ENCODE measurements around the genes UBC and AACS.

DNA sequence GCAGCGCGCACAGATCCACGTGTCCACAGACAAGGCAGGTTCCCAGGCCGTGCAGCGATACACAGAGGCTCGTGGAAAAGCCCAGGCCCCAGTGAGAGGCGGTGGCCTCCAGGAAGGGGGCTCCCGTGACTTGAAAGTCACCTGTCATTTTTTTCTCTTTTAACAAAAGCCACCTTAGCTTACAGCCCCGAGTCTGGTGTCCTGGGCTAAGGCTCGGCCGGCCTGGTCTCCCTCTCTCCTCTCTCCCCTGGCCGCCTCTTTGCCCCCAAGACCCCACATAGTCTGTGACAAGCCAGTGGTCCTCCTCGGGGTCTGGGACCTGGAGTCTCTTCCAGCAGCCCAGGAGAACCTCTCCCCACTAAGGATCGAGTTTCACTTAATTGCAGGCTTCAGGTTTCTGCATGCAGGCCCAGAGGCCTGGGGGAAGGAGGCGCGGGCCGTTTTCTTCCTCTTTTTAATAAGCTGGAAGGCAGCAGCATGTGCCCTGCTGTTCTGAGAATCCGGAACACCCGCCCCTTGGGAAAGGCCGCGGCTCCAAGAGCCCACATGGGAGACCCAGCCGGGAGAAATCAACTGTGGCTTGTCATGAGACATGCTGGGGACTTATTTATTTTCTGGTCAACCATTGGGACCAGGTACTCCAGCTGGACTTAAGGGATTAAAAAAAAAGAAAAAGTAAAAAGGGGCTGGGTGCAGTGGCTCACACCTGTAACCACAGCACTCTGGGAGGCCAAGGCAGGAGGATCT lies 15.9 kb downstream of the NCOR2 start:
- RRBS = 35% methylated on average over 5 of the region's 22 CpGs

DNA sequence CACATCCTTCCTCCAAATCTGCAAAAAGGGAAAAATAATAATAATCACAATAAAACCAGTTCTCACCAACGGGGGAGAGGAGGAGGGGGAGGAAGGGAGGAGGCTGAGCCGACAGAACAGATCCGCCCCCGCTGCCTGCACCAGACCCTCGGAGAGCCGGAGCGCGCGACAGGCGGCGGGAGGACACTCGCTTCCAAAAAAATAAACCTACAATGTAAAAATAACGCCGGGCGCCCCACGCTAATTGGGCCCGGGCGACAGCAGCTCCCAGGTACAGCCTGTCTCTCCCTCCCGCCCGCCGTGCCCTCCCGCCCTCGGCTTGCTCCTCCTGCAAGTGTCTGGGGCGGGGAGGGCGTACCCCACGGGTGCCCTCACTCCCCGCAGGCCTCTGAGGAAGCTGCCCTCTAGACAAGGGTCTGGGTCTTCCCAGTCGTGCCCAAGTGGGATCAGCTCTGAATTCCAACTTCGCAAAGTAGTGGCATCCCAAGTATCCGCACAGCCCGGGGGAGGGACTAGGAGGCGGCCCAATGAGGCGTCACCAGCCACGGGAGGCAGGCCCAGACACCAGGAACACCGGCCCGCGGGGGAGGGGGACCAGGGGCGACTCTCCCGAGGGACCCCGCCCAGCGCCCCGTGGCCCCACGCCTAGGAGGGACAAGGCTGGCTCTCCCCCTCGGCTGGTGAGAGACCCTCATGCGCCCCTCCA lies 1.1 kb downstream of the NCOR2 start:
- RRBS = 1% methylated on average over 14 of the region's 45 CpGs

- RRBS = no CpG with 5 or more reads among the region's 9 CpGs
Observed at GRCh38 chr12:124605191-124605749, 37.9 kb upstream of the NCOR2 start.

- RRBS = no CpG with 5 or more reads among the region's 21 CpGs
Observed at GRCh38 chr12:124620928-124621726, 53.7 kb upstream of the NCOR2 start.

- RRBS = no CpG with 5 or more reads among the region's 11 CpGs
Observed at GRCh38 chr12:124632398-124632991, 65.1 kb upstream of the NCOR2 start.

- RRBS = 97% methylated on average over 5 of the region's 38 CpGs
Observed at GRCh38 chr12:124676197-124676902, 108.9 kb upstream of the NCOR2 start.

GRCh38 chr12:124766732-124767160 lies 96.9 kb downstream of the SCARB1 start:
- RRBS = no CpG with 5 or more reads among the region's 4 CpGs

- RRBS = no CpG with 5 or more reads among the region's 5 CpGs
Observed at GRCh38 chr12:124796432-124796700, 67.3 kb downstream of the SCARB1 start.

GRCh38 chr12:124809942-124810571 lies 53.6 kb downstream of the SCARB1 start:
- RRBS = no CpG with 5 or more reads among the region's 11 CpGs

DNA sequence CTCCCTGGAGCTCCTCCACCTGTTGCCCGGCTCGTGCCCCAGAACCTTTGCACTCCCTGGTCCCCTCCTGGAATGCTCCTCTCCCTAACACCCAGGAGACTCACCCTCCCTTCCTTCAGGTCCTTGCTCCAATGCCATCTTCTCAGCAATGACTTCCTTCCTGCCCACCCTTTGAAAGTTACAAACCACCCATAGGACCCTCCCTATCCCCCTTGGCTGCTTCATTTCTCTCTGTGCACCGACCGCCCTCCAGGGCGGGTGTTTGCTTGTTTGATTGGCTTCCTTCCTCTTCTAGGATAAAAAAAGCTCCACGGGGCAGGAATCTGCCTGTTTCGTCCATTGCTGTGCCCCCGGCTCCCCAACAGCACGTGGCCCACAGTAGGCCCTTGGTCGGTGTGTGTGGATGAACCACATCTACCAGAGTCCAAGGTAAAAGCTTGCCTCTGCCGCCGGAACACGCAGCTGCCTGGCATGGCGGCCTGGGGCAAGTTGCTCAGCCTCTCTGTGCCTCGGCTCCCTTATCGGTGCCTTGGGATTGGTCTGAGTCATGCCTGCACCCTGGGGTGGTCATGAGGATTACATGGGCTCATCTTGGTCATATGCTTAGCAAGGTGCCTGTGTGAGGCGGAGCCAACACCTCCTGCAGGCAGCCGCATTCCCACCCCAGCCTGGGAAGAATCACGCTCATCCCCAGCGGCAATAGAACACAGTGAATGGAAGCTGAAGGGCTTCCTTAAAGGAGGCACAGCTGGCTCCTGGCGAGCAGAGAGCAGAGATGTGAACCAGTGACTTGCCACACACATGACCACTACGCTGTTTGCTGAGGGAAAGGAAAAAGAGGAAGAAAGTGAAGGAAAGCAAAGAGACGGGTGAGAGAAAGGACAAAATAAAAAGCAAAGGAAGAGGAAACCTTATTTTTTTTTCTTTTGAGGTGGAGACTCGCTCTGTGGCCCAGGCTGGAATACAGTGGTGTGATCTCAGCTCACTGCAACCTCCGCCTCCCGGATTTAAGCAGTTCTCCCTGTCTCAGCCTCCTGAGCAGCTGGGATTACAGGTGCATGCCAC lies 5.4 kb upstream of the SCARB1 start:
- RRBS = 58% methylated on average over 4 of the region's 26 CpGs

GRCh38 chr12:124913869-124914722 lies at the start of gene UBC:
Gene UBC, minus strand, starts transcription at chr12:124914650.
- RRBS = 2% methylated on average over 15 of the region's 67 CpGs

- RRBS = no CpG with 5 or more reads among the region's 14 CpGs
Observed at GRCh38 chr12:124939048-124939446, 24.6 kb upstream of the UBC start.

DNA sequence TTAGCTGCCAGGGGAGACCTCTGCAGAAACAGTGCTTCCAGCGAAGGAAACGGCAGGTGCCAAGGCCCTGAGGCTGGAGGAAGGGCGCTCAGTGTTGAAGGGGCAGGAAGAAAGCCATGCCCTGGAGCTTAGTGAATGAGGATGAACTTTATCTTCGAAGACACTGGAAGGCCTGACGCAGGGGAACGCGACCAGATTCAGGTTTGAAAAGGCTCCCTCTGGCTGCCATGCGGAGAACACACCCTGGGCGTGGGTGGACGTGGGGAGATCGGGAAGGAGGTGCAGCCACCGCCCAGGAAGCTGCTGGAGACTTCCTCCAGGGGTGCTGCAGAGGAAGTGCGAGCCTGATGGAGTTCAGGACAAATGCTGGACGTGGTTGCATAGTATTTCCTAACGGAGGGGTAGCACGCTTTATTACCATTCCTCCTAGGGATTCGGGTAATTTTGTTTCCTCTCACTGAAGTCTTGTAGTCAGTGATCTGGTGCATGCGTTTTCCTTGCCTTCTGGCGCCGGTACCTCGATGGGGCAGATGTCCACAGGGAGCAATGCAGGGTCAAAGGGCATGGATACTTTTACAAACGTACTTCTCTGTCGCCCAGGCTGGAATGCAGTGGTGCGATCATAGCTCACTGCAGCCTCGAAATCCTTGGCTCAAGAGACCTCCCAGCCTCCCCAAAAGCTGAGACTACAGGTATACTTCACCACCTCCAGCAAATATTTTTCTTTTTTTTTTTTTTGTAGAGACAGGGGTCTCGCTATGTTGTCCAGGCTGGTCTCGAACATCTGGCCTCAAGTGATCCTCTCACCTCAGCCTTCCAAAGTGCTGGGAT lies 26.3 kb upstream of the UBC start:
- RRBS = no CpG with 5 or more reads among the region's 27 CpGs

DNA sequence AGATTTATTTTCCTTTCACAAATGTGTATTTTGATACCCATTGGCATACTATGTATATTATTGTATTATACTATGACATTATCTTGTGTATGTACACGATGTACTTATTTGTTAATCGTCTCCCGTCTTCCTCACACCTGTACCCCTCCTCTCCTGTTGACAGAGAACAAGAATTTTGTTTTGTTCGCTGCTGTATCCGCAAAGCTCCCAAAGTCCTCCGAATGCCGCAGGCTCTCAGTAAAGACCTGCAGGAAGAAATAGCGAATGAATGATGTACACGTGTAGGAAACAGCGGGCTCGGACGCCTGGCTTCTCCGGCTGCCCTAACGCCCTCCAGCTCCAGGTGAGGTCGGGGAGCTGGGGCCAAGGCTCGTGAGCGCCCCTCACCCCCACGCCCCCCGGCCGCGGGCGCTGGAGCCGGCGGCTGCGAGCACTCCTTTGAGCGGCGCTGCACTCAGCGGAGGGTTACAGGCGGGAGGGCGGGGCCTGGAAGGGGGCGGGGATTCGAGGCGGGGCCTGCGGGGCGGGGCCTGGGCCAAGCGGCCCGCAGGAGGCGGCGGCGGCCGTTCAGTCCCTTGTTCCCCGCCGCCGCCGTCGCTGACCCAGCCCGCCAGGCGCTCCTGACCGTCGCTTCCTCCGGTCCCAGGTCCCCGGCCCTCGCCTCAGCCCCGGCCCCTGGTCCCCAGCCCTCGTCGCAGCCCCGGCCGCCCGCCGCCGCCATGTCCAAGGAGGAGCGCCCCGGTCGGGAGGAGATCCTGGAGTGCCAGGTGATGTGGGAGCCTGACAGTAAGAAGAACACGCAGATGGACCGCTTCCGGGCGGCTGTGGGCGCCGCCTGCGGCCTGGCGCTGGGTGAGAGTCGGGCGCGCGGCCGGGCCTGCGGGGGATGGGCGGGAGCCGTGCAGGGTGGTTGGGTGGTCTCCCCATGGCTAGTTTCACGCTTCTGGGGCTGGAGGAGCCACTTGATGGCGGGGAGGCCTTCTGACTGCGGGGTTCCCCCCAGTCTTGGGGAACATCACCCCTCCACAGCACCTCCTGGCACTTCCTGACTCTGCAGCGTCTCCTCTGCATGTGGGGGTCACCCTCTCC lies at the start of gene AACS:
Gene AACS, plus strand, starts transcription at position 570 of the 1,089 bp plus-strand sequence.
- RRBS = 1% methylated on average over 27 of the region's 84 CpGs

- RRBS = no CpG with 5 or more reads among the region's 16 CpGs
Observed at GRCh38 chr12:125151161-125151782, 34.9 kb upstream of the TMEM132B start.

DNA sequence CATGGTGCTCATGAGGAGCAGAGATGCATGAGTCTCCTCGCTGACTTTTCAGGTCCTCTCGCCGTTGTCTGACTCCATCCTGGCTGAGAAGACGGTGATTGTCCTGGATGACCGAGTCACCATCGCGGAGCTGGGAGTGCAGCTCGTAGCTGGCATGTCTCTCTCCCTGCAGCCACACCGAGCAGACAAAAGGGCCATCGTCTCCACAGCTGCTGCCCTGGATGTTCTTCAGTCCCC lies 466.1 kb downstream of the TMEM132B start:
- RRBS = no CpG with 5 or more reads among the region's 10 CpGs

GRCh38 chr12:125996293-125996930 lies 810.2 kb downstream of the TMEM132B start:
- RRBS = no CpG with 5 or more reads among the region's 5 CpGs

DNA sequence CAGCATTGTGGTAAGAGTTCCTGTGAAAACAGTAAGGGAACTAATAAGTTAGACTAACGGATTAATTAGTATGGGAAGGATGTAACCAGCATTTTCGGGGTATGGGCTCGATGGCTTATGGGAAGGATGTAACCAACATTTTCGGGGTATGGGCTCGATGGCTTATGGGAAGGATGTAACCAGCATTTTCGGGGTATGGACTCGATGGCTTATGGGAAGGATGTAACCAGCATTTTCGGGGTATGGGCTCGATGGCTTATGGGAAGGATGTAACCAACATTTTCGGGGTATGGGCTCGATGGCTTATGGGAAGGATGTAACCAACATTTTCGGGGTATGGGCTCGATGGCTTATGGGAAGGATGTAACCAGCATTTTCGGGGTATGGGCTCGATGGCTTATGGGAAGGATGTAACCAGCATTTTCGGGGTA lies 1397.1 kb downstream of the TMEM132B start:
- RRBS = no CpG with 5 or more reads among the region's 16 CpGs

- RRBS = no CpG with 5 or more reads among the region's 14 CpGs
Observed at GRCh38 chr12:127623906-127624364, 643.0 kb upstream of the TMEM132C start.

- RRBS = no CpG with 5 or more reads among the region's 2 CpGs
Observed at GRCh38 chr12:128603569-128603810, 220.3 kb downstream of the SLC15A4 start.

Measured in BE2C (cell line).